ENCODE results near the gene CYB5R4.

GRCh38 chr6:80301011-80301685 lies 194.7 kb downstream of the BCKDHB start:
- RRBS, result no CpG with 5 or more reads among the region's 4 CpGs

- RRBS, result no CpG with 5 or more reads among the region's 2 CpGs
These were observed 138.9 kb downstream of the TENT5A start for GRCh38 chr6:81613457-81614149.

GRCh38 chr6:81749600-81750283 lies 2.7 kb downstream of the TENT5A start:
- RRBS, result no CpG with 5 or more reads among the region's 9 CpGs

DNA sequence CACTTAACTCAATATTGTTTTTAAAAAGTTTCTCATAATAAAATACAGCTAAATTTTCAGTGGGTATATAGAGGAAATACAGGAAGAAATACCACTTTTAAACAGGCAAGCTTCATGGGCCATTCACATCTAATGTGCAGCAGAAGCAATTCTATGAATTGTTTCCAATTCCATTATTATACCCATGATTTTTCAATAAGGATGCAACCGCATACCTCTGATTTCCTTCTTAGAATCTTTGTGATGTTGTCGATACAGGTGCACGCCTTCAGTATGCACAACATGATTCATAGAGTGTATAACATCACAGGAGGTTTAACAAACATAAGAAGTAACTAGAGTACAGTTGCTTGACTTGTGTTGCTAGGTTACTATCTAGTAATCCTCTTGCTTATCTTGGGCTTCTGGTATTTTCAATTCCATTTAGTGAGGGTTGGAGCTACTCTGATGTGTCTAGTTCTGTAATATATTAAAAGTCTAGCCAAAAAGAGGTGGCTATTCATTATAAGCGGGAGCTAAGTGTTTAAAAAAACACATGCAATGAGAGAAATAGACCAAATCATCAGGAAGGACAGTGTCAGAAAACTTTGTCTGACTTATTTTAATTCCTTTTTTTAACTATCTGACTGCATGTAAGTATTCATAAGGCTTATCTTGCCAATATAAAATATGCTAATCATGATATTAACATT lies 85.5 kb upstream of the TENT5A start:
- RRBS, result no CpG with 5 or more reads among the region's 4 CpGs

- RRBS, result no CpG with 5 or more reads among the region's 2 CpGs
These were observed 233.6 kb downstream of the IBTK start for GRCh38 chr6:82013970-82014267.

DNA sequence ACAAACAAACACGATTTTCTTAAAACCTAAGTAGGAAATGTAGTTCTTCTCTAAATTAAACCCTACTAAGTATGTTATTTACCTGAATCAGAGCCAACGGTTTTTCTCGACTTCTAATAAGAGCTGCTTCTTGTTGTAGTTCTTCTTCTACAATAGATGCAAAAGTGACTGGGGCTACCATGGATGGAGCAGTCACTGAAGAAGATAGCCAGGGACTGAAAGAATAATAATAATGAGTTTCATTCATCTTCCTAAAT lies 75.3 kb downstream of the IBTK start:
- RRBS, result no CpG with 5 or more reads among the region's 3 CpGs

DNA sequence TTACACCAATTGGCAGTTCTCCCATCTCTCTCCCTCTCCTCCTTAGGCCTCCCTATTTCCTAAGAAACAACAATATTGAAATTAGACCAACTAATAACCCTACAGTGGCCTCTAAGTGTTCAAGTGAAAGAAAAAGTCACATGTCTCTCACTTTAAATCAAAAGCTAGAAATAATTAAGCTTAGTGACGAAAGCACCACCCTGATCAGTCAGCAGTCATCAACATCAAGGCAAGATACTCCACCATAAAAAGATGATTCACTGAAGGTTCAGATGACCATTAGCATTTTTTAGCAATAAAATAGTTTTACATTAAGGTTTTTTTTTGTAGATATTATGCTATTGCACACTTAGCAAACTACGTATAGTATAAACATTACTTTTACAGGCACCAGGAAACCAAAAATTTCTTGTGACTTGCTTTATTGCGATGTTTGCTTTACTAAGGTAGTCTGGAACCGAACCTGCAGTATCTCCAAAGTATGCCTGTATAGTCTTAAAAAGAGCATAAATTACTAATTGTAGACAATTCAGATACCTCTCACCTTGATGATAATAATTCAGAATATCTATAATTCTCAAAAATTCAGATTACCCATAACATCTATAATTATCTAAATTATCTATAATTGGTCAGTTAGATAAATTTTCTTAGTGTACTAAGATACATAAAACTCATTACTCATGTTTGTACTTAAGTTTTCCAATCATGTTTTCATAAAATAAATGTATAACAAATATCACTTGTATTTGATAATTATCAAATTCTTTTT lies 61.2 kb downstream of the IBTK start:
- RRBS, result no CpG with 5 or more reads among the region's 4 CpGs

- RRBS, result no CpG with 5 or more reads among the region's 1 CpG
These were observed 18.0 kb downstream of the IBTK start for GRCh38 chr6:82229453-82230009.

GRCh38 chr6:83459080-83459347 lies 28.2 kb upstream of the ME1 start:
- RRBS, result no CpG with 5 or more reads among the region's 3 CpGs

GRCh38 chr6:83859192-83860036 lies at the start of gene CYB5R4:
Gene CYB5R4 (plus strand): TSS chr6:83859689.
- RRBS, result 1% methylated on average over 12 of the region's 42 CpGs

GRCh38 chr6:84051632-84051878 lies 18.0 kb downstream of the MRAP2 start:
- RRBS, result no CpG with 5 or more reads among the region's 3 CpGs

- RRBS, result no CpG with 5 or more reads among the region's 5 CpGs
These were observed 55.5 kb downstream of the MRAP2 start for GRCh38 chr6:84088978-84089468.

DNA sequence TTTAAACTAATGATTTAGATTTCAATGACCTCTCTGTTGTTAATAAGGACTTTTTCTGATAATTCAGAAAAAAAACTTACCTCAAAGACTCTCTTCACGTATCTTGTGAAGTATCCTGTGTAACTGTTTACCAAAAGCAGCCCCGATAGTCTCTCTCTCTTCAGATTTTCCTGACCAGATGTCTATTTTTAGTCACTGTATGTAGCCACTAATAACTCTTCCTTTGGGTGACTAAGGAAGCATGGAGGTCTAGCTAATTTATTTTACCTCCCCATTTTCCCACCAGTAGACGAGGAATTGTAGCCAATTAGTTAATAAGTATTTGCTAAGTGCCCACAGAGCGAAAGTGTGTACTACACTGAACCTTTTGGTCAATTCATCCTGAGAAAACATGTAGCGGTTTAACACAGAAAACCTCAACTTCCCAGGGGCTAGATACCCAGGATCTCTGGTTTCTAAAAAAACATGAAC lies 180.7 kb downstream of the TBX18 start:
- RRBS, result no CpG with 5 or more reads among the region's 5 CpGs

GRCh38 chr6:84719241-84719692 lies 45.1 kb downstream of the TBX18 start:
- RRBS, result no CpG with 5 or more reads among the region's 2 CpGs

DNA sequence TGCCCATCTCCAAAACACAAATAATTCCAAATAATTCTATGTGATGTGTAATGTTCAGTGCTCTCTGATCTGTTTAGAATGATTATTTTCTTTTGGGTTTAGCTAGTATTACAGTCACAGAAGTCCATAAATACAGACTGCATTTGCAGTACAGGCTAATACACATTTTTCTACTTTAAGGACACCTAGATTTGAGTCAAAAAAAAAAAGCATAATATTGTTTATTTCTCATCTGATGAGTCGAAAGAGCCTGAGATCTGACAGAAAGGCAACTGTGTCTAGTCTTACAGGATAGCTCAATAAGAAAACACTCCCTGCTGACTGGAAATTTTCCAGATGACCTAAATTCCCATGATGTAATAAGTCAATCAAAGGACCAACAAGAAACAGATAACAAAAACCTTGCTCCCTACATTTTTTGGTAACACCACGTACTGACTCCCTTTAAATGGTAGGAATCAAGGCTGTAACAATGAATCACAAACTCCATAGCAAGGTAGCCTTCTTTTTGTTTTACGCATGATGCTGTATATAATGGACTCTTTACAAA lies 12.3 kb downstream of the TBX18 start:
- RRBS, result no CpG with 5 or more reads among the region's 3 CpGs

- RRBS, result 19% methylated on average over 12 of the region's 43 CpGs
These were observed 2.0 kb downstream of the TBX18 start for GRCh38 chr6:84762144-84763053.

GRCh38 chr6:85126975-85127220 lies 323.0 kb upstream of the NT5E start:
- RRBS, result 20% methylated on average over 2 of the region's 6 CpGs

- RRBS, result no CpG with 5 or more reads among the region's 6 CpGs
These were observed 46.4 kb upstream of the NT5E start for GRCh38 chr6:85403175-85404113.

Data from SK-N-MC (cell line).